H7 (cell line): Measurements from ENCODE around the genes WDFY3 and HSD17B13.

DNA sequence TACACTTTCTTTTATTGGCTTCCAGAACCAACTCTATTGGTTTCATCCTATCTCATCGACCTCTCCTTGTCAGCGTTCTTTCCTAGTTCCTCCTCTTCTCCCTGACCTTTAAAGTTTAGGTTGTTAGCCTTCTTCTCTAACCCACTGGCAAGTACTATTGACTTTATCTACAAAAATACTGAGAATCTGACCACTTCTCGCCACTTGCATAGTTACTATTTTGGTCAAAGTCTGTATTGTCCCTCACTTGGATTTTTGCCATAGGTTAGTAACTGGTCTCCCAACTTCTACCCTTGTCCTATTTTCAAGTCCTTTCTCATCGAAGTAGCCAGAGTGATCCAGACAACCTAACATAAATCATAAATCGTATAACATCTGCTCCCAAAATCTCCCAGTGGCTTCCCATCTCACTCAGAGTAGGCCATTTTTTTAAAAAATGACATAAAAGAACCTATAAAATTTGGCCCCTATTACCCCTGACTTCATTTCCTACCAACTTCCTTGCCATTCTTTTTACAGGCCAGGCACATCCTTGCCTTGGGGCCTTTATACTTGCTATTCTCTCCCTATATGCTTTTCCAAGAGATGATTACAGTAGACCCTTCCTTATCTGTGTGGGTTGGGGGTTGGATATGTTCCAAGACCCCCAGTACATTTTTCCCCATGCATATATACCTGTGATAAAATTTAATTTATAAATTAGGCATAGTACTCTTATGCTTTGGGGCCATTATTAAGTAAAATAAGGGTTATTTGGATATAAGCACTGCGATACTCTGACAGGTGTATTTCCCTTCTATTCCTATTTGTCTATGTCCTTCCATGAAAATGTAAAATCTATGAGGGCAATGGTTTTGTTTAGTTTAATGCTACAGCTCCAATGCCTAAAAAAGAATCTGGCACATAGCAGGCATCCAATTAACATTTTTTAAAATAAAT is 28.9 kb downstream of the WDFY3 start:
- RAMPAGE, long total RNA = no peak

- RAMPAGE, long total RNA = no peak
These were observed 27.4 kb downstream of the WDFY3 start for GRCh38 chr4:84939031-84939453.

GRCh38 chr4:84960131-84960534 is 6.4 kb downstream of the WDFY3 start:
- RAMPAGE, long total RNA = no peak

DNA sequence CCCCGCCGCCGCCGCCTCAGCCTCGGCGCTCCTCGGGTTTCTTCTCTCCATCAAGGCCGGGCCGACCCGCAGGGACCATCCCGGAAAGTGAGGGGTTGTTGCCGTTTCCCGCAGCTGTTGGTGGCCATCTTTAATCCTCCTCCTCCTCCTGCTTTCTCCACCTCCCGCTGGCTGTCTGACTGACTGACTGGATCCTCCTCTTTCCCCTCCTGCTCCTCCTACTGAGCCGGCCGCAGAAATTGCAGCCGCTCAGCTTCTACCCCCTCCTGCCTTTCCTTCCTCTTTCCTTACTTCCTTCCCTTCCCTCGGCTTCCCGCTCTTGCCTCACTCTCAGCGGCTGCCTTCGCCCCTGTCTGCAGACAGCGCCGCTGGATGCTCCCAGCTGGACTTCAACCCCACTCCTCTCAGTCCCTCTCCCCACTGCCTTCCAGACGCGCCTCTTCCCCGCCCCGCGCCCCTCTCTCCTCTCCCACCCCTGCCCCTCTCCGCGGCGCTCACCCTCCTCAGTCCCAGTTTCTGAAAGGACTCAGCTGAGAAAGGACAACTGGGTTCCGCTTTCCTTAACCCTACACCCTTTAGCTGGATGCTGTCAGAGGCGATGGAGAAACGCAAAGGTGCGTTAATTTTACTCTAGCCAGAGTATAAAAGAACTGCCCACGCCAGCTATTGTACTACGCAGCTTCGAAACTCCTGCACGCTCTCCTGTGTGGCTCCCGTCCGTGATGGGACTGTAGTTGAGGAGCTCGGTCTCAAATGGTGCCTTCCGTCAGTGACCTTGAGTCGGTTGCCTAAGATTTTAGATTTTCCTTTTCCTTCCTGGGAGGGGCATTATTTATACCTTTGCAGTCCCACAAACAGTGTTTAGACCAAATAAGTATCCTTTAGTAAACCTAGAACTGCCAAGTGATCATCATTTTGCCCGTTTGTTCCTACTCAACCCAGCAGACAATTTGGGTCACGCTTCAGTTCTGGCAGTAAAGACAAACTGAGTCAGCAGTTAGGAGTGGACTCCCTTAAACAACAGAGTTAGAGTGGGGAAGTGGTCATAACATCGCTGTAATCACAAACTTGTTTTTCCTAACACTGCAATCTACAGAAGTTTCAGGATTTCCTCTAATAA is at the start of gene WDFY3:
TSS of gene WDFY3 (minus strand) at position 177 of the 1,120 bp plus-strand sequence.
- RAMPAGE, long total RNA = no peak

DNA sequence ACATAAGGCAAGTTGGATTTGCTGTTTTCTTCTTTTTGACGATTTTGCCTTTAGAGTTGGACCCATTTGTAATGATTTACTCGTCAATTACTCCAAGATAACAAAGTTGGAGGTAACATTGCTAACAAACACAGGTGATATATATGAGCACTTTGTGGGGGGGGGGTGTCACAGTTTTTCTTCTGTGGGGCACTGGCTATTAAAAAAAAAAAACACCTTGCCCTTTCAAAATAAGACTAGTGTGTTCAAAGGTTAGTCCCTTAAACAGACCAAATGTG is 1.1 kb upstream of the WDFY3 start:
- RAMPAGE, long total RNA = no peak

GRCh38 chr4:85603833-85604267 is 128.9 kb downstream of the ARHGAP24 start:
- RAMPAGE, long total RNA = no peak

- RAMPAGE, long total RNA = no peak
These were observed 175.8 kb downstream of the ARHGAP24 start for GRCh38 chr4:85650565-85651261.

GRCh38 chr4:85778150-85779213 is 303.5 kb downstream of the ARHGAP24 start:
- RAMPAGE, long total RNA = no peak

DNA sequence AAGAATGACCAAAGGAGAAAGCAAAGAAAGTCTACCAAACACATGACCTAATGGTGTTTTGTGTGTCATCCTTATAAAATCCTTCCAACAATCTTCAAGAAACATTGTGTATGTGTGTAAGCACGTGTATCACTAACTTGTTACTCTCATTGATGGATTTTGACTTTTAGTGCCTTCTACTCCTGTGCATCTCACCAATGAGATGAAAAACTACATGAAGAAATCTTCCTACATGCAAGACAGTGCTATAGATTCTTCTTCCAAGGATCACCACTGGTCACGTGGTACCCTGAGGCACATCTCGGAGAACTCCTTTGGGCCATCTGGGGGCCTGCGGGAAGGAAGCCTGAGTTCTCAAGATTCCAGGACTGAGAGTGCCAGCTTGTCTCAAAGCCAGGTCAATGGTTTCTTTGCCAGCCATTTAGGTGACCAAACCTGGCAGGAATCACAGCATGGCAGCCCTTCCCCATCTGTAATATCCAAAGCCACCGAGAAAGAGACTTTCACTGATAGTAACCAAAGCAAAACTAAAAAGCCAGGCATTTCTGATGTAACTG is 86.5 kb downstream of the SLC10A6 start:
- RAMPAGE, long total RNA = no peak

- RAMPAGE, long total RNA = no peak
These were observed 4.9 kb downstream of the AFF1 start for GRCh38 chr4:86939471-86940319.

- RAMPAGE, long total RNA = no peak
These were observed 38.3 kb downstream of the AFF1 start for GRCh38 chr4:86972855-86973685.

GRCh38 chr4:87008600-87009705 is 74.1 kb downstream of the AFF1 start:
- RAMPAGE, long total RNA = no peak

GRCh38 chr4:87055225-87056186 is 120.7 kb downstream of the AFF1 start:
- RAMPAGE, long total RNA = no peak

GRCh38 chr4:87070511-87070958 is 135.7 kb downstream of the AFF1 start:
- RAMPAGE, long total RNA = no peak

DNA sequence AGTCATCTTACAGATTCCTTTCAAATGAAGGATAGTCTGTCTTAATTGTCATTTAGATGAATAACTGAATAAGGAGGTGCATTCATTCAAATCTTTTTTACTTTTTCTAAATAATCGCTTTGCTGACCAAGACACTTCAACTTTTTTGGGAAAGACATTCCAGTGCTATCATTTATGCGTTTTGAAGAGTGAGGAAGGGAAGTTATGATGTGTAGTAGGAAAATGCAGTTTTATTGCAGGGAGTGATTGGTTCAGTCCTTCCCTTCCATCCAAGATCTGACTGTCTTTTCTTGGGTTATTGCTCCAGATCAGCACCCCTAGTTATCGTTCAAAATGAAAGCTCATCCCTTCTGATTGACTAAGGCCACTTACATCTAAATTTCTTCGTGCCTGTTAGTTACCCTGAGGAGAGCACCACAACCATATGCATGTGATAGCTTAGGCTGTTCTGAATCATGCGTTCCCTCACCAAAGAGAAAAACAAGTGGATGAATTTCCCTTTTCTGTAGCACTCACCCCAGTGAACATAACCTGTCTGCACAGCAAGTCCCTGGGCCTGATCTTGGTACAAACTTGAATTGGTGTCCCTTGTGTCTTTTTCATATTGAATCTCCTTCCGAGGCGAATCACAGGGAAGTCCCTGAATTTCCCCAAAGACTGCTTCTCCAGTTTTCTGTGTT is 100.6 kb downstream of the KLHL8 start:
- RAMPAGE, long total RNA = no peak

DNA sequence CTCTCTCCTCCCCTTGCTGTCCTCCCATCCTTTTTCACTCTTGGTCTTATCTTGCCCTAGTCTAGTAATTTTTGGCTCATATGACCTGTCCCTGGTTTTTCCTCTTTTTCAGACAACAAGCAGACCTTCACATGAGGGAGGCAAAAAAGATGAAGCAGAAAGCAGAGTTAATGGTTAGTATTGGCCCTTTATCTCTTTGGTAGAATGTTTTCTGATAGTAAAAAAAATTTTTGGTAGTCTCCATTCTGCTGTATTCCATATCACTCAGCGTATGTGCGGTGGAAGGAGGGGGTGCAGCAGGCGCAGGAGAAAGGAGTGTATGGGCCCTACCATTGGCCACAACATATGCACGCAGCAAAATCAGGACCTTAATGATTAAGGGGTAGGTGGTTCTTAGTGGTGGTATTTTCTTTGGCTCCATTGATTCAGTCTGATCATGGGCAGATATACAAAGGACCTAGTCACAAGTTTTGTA is 92.8 kb downstream of the KLHL8 start:
- RAMPAGE, long total RNA = no peak

DNA sequence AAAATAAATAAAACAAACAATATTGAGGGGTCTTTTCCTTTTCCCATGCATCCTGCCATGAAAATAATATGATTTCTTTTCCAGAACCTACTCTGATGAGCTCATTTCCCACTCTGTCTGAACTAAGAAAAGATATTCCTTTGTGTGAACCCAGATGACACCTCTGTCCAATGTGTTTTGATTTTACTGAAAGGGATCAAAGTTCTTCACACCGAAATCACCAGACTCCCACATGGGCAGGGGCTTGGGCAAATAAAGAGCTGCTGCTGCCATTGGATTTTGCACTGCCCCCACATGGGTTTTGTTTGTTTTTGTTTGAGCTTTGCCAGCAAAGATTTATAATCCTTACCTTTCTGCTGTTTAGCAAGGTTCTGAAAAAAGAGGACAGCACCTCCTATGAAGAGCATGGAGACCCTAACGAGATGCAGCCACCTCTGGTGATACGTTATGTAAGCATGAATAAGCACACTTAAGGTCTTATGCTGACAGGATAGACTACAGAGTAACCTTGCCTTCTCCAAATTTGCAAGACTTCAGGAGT is 44.4 kb downstream of the HSD17B13 start:
- RAMPAGE, long total RNA = no peak

DNA sequence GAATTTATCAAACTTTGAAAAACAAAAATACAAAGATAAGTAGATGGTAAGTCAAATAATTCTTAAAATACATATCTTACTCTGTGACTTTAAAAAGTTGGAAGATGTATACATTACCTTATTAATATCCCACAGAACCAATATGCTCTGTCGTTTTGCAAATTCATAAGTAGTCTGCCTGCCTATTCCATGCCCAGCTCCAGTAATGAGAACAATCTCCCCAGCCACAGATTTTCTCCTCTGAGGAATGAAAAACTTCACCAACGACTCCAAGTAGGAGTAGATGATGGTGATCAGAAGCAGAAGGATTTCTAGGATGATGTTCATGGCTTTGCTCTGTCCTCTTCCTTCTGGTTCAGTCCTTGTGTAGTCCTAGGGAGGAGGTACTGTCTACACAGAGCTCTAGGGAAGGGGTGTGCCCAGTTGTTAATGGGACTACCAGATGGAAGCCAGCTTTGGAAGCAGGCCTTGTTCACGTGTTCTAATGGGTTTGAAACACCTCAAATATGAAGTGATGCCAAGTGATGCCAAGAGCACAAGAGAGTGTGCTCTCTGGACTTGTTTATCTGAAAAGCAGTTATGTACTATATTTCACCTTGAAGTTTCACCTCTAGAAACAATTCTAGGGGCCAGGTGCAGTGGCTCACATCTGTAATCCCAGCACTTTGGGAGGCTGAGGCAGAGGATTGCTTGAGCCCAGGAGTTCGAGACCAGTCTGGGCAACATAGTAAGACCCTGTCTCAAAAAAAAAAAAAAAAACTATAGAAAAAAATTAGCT is at the start of gene HSD17B13:
TSS of gene HSD17B13 (minus strand) at position 368 of the 778 bp plus-strand sequence.
- RAMPAGE, long total RNA = no peak

GRCh38 chr4:87334443-87334893 is 11.8 kb upstream of the HSD17B13 start:
- RAMPAGE, long total RNA = no peak

DNA sequence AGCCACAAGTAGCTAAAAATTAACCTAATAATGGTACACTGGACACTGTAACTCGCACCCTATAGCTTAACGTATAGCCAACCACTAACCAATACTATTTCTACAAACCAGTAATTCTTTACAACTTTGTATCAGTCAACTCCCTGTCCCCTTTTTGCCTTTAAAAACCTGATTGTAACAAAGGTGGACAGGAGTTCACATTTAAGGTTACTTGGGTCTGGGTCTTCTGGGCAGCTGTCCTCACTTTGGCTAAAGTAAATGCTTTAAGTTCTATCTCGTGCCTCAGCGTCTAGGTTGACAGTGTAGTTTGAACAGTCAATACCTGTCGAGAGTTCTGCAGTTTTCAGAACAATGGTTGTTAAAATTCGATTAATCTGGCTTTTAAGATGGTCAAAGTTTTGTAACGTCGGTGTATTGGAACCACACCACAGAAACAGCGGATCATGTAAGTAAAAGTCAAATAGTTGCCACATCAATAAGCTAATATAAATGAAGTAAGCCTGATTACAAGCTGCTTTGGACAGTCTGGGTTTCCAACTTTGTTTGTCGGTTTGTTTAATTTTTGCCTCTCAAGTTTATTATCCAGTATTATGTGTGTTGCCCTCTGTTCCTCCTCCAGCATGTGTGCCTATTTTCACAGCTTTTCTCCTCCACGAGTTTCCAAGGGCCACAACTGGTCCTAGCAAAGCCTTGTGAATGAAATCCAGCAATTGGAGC is 1.5 kb upstream of the NUDT9 start:
- RAMPAGE, long total RNA = no peak